ENCODE measurements around a stretch of chr12.

DNA sequence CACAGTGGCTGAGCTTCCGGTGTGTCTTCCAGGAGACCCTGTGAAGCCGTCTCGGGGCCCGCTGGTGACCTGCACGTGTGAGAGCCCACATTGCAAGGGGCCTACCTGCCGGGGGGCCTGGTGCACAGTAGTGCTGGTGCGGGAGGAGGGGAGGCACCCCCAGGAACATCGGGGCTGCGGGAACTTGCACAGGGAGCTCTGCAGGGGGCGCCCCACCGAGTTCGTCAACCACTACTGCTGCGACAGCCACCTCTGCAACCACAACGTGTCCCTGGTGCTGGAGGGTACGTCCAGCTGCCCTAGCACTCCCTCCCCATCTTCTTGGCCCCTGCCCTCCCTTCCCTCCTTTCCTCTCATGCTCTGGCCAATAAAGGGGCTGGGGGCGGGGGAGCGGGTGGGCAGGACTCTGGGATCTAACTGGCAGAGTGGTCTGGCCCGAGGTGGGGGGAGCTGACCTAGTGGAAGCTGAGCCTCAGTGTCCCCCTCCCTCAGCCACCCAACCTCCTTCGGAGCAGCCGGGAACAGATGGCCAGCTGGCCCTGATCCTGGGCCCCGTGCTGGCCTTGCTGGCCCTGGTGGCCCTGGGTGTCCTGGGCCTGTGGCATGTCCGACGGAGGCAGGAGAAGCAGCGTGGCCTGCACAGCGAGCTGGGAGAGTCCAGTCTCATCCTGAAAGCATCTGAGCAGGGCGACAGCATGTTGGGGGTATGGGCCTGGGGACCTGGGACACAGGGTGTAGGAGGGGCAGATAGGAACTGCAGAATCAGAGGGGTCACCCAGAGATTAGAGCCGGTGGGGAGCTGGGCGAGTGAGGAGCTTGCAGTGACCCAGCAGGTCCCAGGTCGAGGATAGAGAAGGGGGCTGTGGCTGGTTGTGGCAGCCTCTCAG is 6.0 kb downstream of the ACVRL1 start:
- RRBS: 76% methylated on average over 3 of the region's 29 CpGs

- RRBS: no CpG with 5 or more reads among the region's 12 CpGs
Observed at GRCh38 chr12:52018655-52019567, 12.2 kb downstream of the TAMALIN start.

DNA sequence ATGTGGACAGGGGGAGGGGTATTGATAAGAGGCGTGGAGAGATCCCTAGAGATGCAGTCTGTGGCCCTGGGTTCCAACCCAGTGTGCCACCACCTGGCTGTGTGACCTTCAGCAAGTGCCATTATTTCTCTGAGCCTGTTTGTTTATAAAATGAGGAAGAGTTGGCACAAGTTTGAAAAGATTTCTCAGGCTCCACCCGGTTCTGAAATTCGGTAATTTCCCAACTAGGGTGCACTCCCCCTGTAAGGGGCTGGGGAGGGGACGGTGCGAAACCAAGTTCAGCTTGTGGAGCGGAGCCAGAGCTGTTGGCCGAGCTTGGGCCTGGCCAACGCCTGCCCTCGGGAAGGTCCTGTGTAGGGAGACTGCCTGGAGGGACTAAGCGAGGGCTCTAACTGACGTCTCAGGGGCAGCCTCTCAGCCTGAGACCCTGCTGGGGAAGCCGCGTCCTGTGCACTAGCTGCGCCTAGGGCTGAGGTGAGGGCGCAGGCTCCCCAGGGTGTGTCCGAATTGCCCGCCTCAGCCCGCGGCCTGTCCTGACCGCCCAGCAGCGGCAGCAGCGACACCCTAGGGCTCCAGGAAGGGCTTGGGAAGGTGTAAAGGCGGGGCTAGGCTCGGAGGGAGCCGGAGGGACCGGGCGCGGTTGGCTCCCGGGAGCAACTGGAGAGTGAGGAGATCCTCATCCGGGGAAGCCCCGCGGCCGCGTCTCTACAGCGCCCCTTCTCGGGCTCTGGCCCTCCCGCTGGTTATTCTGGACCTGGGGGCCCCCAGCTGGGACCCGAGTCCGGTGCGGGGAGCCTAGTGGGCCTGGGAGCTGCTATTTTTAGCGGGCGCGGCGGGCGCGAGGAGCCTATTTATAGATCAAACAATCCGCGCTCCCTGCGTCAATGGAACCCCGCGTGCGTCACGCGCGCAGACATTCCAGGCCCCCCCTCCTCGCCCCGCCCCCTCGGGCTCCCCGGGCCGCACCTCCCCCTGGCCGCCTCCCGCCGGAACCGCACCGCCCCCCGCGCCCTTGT is 604 bp upstream of the NR4A1 start:
- RRBS: under 1% methylated on average over 8 of the region's 67 CpGs

DNA sequence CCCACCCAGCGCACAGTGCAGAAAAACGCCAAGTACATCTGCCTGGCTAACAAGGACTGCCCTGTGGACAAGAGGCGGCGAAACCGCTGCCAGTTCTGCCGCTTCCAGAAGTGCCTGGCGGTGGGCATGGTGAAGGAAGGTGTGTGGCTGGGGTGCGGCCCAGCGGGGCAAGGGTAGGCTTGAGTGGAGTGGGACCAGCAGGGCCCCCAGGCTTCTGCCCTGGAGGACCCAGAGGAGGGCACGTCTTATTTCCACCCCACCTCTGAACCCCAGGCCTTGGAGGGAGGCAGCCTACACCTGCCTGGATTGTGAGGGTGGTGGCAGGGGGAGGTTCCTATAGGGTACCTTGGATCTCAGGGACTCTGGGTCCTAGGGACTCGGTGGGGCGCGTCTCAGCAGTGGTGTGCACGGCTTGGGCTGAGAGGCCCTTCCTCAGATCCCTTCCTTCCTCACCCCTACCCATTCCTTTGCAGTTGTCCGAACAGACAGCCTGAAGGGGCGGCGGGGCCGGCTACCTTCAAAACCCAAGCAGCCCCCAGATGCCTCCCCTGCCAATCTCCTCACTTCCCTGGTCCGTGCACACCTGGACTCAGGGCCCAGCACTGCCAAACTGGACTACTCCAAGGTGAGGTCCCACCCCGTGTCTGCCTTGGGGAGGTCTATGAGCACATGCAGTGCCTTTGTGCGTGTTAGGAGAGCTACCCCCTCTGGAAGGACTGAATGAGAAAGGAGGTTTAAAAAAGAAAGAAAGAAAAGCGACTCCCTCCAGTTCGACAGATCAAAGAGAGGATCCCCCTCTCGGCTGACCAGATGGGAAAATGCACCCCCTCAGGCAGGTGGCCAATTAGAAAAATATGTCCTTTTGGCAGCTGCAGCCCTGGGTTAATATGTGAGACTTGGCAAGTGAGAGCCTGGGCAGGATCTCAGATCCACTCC is 5.0 kb downstream of the NR4A1 start:
- RRBS: no CpG with 5 or more reads among the region's 24 CpGs

DNA sequence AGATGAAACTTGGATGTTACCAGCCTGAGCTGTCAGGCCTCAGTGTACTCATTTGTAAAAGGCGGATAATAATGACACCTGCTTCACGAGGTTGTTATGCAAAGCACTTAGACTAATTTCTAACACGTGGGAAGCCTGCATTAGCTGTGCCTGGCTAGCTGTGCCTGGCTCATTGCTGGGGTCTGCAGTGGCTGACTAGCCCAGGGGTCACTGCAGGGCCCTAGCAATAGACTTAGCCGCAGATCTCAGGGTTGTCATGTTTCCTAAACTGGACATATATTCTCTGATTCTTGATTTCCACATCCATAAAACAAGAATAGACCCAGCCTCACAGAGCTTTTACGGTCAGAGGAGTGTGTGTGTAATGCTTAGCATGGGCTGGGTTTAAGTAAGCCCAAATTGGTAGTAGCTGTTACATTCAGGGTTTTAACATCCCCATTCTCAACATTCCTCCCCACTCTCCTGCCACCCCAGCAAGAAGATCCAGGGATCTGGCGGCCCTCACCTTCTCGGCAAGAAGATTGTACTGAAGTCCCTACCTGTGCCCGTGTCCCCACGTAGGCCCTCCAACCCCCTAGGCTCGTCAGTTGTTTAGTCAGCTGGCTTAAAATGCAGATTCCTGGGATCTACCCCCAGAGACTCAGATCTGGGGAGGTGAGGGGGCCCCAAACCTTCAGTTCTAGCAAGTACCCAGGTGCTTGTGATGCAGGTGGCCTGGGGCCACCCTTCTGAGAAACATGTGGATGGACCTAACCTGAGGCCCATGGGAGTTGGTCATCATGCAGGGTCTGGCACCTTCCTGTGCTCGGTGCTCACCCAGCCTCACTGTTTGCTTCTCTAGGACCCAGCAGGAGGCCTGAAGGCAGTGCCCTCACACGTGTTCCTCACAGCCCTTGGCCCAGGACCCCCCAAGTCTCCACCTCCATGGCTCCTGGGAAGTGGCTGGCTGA is 8.6 kb downstream of the NR4A1 start:
- RRBS: no CpG with 5 or more reads among the region's 12 CpGs

GRCh38 chr12:52080934-52081861 is 1.7 kb downstream of the SMIM41 start:
- RRBS: no CpG with 5 or more reads among the region's 16 CpGs

GRCh38 chr12:52172192-52172551 is 19.6 kb downstream of the KRT80 start:
- RRBS: no CpG with 5 or more reads among the region's 10 CpGs

- RRBS: no CpG with 5 or more reads among the region's 11 CpGs
Observed at GRCh38 chr12:52200838-52201286, 9.0 kb upstream of the KRT80 start.

- RRBS: no CpG with 5 or more reads among the region's 17 CpGs
Observed at GRCh38 chr12:52202992-52203802, 11.4 kb upstream of the KRT80 start.

GRCh38 chr12:52230810-52231387 is 2.1 kb upstream of the KRT7 start:
- RRBS: no CpG with 5 or more reads among the region's 4 CpGs

GRCh38 chr12:52235416-52236601 is 2.8 kb downstream of the KRT7 start:
- RRBS: no CpG with 5 or more reads among the region's 7 CpGs

GRCh38 chr12:52238571-52239015 is 5.5 kb downstream of the KRT7 start:
- RRBS: no CpG with 5 or more reads among the region's 4 CpGs

DNA sequence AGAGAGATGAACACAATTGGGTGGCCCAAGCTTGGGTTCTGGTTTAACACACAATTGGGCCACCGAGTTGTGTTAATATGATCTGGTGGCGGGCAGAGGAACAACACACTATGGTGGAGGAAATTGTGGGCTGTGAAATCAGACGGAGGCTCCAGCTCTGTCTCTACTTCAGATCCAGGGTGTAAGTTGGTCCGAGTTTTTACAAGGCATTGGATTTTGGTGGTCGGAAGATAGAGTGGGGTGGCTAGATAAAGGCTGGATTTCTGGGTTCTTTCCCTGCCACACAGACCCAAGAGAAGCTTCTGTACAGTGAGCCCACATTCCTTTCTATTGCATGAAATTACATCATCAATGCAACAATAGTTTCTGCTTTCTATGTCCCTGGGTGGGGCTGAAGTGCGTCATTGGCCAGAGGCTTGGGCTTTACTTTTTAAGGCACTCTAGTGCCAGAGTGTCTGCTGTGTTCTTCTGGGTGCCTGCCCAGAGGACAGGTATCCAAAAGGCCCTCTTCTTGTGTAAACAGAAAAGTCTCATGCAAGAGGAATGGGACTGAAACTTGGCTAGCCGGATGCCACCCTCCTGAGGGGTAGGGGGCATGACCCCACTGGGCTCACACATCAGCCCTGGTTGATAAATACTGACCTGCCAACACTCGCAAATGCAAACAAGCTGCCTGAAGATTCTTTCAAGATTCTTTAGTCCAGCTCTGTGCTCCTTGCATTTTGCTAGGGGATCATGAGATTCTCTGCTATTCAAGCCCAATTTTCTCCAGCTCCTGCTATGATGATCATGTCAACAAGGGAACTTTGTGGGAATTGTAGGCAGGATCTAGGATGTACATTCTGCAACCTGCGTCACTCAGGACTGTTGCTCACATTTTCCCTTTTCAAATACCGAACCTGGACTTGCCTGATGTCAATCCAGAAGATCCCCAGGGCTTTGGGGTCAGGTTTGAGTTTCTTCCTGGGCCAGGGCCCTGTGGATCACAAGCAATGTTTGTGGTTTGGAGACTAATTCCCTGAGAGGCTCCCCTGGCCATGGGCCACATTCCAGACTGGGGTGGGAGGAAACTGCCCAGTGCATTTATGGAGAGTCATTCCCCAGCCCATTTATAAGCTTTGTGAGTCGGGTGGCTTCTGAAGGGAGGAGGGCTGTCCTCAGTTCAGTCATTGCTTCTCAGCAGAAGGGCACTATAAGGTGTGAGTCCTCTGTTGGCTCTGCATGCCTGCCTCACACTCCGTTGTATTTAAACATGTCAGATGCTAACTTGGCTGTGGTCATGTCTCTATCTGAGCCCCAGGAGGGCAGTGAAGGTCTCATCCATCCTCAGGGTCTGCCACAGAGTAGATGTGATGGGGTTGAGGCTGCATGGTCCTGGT is 6.1 kb downstream of the KRT86 start:
- RRBS: no CpG with 5 or more reads among the region's 12 CpGs

GRCh38 chr12:52308939-52309215 is 12.3 kb downstream of the KRT83 start:
- RRBS: no CpG with 5 or more reads among the region's 8 CpGs

- RRBS: 83% methylated on average over 1 of the region's 49 CpGs
Observed at GRCh38 chr12:52789827-52790636, 5.9 kb downstream of the KRT3 start.

DNA sequence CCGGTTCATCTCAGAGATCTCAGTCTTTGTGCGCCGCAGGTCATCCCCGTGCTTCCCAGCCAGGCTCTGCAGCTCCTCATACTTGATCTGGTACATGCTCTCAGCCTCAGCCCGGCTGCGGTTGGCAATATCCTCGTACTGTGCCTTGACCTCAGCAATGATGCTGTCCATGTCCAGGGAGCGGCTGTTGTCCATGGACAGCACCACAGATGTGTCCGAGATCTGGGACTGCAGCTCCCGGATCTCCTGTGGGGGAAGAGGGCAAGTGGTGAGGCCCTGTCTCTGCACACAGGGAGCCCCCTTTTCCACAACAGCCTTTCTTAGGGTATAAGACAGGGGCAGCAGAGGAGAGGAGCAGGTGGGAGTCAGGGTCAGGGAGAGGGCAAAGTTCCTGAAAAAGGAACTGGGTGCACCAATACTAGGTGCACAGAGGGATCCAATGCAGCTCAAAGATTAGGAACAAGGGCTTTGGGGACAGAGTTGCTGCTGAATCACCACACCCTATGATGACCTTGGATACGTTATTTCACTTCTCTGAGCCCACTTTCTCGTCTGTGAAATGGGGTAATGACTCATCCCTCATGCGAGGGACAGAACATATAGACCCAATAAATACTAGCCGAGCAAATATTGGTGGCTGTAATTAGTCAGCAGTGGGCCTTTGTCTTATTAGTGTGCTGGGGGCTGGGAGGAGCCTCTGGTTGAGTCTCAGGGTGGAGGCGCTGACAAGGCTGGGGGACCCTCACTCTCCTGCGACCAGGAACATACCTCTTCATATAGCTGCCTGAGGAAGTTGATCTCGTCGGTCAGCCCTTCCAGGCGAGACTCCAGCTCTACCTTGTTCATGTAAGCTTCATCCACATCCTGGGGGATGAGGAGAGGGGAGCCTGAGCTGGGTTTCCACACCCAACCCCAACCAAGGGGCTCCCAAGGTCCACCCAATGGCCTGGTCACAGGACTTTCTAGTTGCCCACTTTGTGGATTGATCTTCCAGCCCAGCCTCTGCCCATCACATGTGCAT is 4.7 kb downstream of the KRT8 start:
- RRBS: no CpG with 5 or more reads among the region's 19 CpGs

- RRBS: no CpG with 5 or more reads among the region's 6 CpGs
Observed at GRCh38 chr12:52927141-52927830, 21.6 kb upstream of the KRT18 start.

DNA sequence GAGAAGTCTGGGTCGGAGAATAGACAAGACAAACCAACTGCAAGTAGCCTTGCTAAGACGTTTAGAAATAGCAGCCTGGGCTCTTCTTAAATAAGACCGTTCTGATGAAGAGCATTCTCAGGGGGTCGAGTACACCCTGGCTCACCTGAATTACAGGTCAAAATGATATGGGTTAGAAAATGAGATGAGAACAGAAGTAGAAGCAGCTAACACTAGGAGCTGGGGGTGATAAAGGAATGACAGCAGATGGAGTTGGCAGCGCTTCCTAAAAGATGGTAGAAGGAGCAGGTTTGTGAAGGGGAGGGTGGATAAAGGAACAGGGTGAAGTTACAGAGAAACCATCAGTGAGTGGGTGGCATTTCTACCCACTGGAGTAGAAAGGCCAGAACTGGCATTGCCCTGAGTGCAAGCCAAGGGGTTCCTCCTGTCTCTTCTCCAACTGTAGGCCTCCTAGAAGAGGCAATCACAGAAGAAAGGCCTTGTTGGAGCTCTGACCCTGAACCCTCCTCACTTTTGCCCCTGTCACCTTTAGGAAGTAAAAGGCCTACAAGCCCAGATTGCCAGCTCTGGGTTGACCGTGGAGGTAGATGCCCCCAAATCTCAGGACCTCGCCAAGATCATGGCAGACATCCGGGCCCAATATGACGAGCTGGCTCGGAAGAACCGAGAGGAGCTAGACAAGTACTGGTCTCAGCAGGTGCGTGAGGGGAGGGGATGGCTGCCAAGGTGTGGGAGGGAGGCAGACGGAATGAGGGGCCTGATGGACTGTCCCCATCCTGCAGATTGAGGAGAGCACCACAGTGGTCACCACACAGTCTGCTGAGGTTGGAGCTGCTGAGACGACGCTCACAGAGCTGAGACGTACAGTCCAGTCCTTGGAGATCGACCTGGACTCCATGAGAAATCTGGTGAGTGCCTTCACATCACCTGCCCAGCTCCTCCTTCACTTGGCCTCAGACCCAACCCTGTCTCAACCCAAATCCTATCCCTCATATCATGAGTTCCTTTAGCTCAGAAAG is 2.3 kb downstream of the KRT18 start:
- RRBS: no CpG with 5 or more reads among the region's 17 CpGs

- RRBS: no CpG with 5 or more reads among the region's 3 CpGs
Observed at GRCh38 chr12:53016497-53016696, 10.1 kb downstream of the EIF4B start.

DNA sequence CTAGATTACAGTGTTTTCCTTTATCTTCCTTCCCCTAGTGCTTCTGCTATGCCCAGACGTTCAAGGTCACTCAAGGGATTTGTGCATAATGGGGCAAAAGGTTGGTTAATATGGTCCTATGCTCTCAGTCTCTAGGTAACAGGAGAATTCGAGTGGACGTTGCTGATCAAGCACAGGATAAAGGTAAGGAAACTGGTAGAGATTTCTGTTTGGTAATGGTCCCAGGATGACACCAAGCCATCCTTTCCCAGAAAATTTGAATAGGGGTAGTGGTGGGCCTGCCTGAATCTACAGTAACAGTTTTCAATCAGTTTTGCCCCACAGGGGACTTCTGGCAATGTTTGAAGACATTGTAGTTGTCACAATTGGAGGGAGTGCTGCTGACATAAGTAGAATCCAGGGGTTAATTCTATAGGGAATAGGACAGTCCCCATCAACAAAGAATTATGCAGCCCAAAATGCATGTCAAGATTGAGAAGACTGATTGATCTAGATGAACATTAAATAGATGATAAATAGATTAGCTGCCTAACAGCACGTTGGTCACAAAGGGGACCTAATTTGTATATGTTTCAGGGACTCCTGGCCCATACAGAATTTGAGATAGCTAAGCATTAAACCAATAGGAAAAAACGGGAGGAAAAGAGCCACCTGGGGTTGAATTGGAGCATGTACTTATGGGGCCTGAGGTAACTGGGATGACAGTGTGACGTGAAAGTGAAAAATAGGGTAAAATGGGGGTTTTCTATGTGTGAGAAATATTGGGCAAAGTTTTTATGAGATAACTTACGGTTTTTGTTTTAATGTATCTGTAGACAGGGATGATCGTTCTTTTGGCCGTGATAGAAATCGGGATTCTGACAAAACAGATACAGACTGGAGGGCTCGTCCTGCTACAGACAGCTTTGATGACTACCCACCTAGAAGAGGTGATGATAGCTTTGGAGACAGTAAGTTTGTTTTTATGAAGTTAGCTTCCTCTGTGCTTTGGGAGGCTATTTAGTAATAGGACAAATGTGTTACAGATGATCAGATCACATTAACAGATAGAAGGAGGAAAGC is 15.8 kb downstream of the EIF4B start:
- RRBS: no CpG with 5 or more reads among the region's 11 CpGs

Measured in GM19239 (cell line).